Body of pancreas (tissue), 2 donors: Measurements from ENCODE around the gene ST8SIA6.

- PRO-cap, result no peak
- RAMPAGE, long total RNA, 2 experiments, result no peak in any of the 2 experiments
Observed at GRCh38 chr10:15238506-15238994, 70.1 kb upstream of the NMT2 start.

DNA sequence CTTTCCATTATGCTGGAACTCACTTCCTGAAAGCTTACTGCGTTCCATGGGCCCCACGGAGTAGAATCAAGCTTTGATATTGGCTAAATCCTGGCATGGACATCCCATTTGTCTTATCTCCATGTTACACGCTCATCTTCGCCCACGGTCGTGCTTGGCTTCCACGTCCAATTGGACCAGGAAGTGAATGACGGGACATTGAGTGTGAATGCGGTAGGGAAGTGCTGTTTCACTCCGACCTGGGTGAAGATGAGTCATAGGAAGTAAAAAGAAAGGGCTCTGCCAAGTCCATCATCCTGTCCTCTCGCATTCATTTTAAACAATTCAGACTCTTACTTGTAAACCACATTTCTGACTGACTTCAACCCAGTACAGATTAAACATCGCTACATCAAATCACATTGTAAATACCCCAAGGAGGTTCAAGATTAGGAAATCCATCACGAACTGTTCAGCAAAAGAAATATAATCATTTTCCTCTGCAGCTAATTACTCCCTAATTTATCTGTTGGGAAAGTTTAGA is 45.4 kb downstream of the FAM171A1 start:
- PRO-cap, result no peak
- RAMPAGE, long total RNA, 2 experiments, result no peak in any of the 2 experiments

DNA sequence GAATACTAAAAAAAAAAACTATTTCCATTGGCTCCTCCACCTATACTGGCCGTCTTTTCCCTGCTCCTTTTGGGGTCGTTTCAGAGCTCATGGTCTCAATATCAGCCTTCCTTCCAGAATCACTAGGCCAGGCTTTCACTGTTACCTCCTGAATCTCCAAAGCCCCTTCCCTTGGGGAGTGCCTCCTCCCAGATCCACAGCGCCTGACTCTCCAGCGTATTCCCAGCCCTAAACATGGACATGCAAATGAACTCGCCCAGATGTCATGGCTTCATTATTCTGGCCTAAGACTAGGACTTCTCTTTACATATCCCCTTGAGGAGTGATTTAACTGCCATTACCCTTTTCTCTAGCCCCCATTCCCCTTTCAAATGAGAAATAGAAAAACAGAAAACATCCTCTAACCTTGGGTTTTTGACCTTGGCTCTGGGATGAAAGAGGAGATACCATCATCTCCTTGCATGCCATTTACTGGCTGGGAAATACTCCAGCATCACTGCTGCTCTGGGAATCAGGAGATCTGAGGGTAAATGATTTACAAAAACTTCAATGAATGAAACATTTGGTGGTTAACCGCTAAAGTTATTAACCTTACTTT is 37.1 kb downstream of the FAM171A1 start:
- PRO-cap, result no peak
- RAMPAGE, long total RNA, 2 experiments, result no peak in any of the 2 experiments

DNA sequence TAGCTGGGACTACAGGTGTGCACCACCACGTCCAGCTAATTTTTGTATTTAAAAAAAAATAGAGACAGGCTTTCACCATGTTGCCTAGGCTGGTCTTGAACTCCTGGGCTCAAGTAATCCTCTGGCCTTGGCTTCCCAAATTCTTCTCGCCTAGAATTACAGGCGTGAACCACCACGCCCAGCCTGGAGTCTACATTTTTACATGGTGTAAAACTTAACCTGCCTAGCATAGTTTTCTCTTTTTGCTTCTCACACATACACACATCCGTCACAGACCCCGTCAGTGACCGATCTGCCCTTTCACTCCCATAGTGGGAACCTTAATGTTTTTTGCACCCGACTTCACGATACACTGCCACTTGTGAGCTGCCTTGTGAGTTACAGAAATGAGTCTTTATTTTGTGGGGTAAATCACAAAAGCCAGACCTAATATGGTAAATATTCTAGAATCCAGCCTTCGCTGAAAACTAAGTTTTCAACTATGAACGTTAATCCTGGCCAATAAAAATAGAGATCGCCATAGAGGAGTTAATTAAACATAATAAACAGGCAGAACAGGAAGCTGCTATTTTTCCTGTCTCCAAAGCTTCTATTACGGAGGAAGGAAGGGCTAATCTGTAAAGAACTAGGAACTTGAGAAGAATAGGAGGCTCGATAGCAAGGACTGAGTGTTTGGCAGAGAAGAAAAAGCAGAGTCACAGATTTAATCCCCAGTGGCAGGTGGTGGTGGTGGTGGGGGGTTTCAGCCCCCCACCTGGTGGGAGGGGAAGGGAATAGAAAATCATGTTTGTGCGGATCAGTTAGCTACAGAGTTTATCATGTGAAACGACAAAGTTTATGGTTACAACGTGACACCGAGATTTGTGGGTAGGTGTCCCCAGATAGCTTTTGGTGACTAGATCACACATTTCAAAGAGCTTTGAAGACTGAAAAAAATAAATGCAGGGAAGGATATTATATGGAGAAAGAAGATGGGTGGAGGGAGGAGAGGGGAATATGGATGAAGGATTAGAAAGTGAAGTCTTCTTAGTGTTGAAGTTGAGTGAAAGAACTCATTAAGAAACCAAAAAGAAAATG is 14.7 kb upstream of the FAM171A1 start:
- PRO-cap, result no peak
- RAMPAGE, long total RNA, 2 experiments, result no peak in any of the 2 experiments

GRCh38 chr10:15439151-15440123 is 68.3 kb upstream of the FAM171A1 start:
- PRO-cap, result bidirectional peak, plus-strand start at chr10:15439800, minus-strand start at chr10:15439664
- RAMPAGE, long total RNA, 2 experiments, result no peak in any of the 2 experiments

DNA sequence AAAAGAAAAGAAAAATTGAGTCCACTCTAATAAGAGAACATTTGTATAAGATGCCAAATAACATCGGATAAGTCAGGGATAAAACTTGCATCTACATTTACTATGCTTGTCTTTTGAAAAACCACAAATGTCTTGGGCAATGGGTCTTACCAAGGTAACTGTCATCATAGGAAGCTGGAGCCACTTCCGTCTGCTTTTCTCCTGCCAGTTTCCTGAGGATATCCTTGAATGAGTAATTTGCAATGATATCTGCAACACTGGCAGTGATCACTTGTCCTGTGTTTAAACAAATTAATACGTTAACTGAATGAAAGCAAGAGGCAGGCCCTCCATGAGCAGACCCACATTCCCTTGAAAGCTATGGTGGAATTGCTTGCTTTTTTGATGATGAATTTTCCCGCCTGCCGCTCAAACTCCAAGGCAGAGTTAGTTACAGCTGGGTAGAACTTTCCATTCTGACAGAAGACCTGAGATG is 47.2 kb downstream of the ITGA8 start:
- PRO-cap, result no peak
- RAMPAGE, long total RNA, 2 experiments, result no peak in any of the 2 experiments

GRCh38 chr10:16788177-16788657 is 29.0 kb downstream of the RSU1 start:
- PRO-cap, result no peak
- RAMPAGE, long total RNA, 2 experiments, result no peak in any of the 2 experiments

DNA sequence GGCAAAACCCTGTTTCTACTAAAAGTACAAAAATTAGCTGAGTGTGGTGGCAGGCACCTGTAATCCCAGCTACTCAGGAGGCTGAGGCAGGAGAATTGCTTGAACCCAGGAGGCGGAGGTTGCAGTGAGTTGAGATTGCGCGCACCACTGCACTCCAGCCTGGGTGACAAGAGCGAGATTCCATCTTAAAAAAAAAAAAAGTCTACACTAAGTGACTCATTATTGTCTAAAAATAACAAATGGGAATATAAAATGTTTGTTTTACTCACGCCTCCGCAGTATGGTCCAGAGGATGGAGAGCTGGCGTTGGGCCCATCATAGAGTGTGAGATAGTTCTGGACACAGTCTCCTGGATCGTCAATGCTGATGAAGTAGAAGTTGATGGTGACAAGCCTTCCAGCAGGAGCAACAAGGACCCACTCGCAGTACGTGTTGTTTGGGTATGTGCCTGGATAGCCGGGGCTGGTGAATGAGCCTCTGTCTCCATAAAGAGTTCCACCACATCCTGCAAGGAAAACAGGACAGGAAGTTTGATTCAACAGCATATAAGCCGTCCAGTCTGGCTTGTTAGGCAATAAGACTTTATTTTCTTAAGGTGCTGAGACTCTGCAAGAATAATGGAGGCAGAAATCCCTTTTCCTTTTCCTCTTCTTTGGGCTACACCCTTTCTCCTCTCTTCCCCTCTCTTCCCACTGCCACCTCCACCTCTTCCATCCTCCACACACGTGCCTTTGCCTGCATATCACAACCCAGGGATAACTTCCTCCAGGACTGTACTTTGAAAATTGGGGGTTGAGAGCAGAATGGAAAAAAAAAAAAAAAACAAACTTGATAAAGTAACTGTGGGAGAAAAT is 11.5 kb upstream of the RSU1 start:
- PRO-cap, result no peak
- RAMPAGE, long total RNA, 2 experiments, result no peak in any of the 2 experiments

DNA sequence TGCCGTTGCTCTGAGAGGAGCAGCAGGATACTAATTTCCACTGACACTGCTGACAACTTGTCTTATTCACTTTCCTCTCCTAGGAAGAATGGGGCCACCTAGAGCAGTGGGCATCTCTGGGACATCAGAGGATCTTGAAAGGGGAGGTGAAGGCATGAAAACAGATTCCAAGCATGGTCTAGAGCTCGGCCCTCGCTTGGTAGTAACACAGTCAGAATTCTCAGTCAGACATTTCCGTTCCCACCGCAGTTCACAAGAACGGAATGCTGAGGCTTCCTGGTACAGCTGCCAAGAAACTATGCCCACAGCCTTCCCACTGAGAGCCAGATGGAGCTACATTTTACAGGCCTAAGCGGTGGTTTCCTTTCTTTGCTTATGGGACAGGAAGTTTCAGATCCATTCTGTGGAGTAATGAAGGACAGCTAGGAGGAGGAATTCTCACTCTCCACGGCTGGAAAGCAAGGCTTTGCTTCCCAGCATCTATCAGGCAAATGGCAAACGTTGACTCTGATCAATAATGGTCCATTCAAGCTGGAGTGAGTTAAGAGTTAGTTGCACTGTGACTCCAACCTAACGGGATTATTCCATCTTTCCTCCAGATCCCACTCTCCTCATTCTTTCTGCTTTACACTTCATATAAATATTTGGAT is 15.5 kb upstream of the RSU1 start:
- PRO-cap, result bidirectional peak, plus-strand start at position 316 of the sequence, minus-strand start at position 222 of the sequence
- RAMPAGE, long total RNA, 2 experiments, result no peak in any of the 2 experiments

DNA sequence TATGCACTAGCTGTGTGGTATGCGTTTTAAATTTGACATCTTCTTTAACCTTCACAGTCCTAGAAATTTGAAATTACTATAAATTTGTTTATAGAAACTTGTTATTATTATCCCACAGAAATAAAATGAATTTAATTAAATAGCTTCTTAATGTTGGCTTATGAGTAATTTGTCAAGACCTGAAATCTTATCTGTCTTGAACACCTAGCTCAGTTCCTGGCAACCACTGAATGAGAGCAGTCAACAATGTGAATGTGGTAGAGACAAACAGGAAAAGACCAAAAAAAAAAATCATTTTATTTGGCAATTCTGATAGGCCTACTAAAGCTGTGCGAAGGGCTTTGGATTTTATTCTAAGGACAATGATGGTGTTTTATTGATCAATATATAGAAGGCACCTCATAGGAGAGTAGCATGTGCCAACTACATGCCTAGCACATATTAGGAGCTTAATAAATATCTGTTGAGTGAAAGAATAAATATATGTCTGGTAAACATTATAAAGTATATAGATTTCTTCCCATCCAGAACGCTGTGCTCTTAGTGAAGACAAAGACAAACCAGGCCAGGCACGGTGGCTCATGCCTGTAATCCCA is 127.8 kb upstream of the RSU1 start:
- PRO-cap, result no peak
- RAMPAGE, long total RNA, 2 experiments, result no peak in any of the 2 experiments

DNA sequence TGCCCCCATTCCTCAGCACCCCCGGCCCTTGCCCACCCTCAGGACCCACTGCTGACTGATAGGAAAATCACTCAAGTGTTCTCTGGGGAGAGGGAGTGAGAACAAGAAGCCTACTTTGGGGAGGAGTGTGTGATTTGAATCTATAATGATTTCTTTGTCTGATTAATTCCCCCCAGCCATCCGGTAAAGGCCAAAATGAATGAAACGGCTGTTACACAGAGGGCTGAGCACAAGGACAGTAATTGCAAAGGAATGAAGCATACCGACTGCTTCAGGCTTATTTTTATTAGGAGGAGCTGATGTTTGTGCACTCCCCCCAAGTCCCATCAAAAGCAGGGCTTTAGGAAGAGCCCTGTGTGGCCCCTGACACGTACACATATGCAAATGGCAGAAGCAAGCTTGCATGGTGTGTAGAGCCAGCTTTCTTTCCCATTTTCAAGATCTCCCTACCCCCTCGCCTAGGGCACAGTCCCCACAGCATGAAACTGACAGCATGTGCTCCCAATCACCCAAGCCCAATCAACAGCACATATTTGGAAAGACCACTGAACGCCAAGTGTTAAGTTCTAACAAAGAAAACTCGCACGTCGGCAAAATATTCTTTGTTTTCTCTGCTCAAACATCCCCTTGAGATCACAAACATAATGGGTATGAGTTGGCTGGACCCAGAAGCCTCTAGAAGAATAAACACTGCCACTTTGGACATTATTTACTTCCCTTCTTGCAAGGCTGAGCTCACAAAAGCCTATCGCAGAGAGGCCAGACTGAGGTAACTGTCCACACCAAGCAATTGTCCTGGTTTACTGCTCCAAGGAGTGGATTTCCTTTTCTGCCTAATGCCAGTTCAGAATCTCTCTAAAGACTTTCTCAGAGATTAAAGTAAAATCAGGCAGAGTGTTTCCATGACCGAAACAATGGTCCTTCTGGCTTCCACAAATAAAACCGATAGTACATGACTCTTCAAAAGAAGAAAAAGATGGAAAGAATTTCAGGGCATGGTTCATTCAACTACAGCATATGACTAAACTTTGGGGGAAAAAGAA is 143.0 kb downstream of the CUBN start:
- PRO-cap, result no peak
- RAMPAGE, long total RNA, 2 experiments, result no peak in any of the 2 experiments

DNA sequence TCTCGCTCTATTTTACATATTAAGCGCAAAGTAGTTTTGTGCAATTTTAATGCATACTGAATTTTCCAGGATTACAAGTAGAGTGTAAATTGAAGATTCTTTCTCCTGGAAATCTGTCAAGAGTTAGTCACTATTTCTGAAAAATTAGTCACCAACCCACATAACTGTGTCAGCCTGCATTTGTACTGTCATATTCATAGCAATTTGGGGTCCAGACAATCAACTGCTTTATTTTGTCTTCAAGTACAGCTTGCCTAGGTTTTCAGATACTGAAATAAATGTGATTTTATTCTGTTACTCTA is 55.2 kb downstream of the CUBN start:
- PRO-cap, result no peak
- RAMPAGE, long total RNA, 2 experiments, result no peak in any of the 2 experiments

GRCh38 chr10:17226622-17227921 is 969 bp upstream of the VIM start:
- PRO-cap, result no peak
- RAMPAGE, long total RNA, 2 experiments, result no peak in any of the 2 experiments

DNA sequence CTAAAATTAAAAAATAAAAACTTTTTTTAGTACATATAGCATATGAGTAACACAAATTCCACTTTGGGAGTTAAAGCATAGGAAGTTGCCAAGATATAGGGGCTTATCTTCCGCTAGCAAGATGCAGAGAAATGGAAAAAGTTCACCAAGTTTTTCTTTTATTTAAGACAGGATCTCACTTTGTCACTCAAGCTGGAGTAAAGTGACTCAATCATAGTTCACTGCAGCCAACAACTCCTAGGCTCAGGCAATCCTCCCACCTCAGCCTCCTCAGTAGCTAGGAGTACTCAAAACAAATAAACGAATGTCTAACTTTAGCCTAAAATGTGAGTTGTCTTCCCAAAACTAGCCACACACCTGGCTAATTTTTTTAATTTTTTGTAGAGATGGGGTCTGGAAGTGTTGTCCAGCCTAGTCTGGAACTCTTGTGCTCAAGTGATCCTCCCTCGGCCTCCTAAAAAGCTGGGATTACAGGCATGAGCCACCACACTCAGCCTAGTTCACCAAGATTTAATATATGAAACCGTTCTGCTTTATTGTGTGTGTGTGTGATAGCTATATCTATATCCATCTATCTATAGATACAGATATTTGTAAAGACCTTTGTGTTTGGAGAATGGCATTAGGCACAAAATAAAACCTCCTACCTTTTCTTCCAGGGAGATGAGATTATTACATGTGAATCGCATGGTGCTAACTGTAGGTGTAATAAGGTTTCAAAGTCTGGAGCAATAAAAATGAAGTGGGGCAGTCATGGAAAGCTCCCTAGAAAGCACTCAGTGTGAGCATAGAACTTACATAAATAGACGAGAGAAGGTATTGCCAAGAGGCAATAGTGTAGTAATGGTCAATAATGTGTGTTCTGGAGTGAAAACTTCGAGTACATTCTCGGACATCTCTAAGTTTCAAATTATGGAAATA is 10.1 kb downstream of the VIM start:
- PRO-cap, result no peak
- RAMPAGE, long total RNA, 2 experiments, result no peak in any of the 2 experiments

DNA sequence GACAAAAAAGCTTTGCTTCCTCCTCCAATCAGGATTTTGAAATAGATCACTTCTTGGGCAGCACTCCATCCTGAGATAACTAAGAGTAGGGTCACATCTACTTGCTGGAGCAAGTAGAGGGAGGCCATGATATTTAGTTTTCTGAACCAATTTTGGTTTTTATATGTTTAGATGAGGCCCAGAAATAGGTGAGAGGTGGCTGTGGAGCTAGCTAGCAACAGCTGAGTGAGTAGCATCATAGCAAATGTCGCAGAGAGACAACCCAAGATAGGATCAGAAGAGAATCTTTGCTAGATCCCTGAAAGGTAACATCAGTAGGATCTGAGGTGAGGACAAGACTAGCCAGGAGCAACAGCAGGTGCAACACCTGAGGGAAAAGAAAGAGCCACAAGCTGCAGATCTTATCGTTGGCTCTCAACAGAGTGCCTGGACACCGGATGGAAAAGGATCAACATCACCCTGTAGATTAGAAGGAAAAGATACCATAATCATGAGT is 4.5 kb downstream of the ST8SIA6 start:
- PRO-cap, result no peak
- RAMPAGE, long total RNA, 2 experiments, result no peak in any of the 2 experiments

DNA sequence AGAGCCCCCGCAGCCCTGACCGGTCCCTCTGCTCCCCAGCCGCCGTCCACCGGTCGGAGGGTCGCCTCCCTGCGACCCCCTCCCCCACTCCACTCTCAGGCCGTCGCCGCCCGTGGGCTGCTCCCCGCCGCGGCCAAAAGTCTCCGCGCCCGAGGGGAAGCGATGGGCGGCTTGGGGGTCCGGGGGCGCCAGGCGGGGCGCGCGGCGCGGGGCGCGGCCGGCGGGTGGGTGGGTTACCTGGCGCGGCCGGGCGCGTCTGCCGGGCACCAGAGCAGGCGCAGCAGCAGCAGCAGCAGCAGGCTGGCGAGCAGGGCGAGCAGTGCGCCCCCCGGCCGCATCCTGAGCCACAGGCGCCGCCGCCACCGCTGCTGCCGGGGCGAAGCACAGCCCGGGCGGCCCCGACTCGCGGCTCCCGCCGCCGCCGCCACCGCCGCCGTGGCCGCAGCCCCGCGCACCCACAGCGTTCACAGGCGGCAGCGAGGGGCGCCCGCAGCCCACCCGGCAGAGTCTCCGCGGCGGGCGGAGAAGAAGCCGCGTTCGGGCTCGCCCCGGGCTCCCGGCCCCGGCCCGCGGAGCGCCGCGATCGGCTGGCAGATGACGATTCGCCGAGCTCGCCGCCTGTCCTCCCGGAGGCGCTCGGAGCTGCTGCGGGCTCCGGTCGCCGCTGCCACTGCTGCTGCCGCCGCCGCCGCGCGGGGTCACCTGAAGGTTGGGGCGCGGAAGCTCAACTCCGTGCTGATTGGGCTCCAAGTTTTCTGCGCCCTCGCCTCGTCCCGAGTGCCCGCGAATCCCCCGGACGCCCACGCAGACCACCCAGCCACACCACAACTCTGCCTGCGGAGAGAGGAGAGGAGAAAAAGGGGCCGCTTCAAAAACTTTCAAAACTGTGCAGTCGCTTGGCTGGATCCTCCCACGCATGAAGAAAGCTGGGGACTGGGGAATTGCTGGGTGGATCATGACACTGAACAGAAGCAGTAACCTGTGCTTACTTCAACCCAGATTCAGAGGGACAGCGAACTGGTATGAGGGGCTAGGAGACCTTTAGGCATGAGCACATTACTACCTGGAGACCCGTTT is at the start of gene ST8SIA6:
TSS of gene ST8SIA6 (minus strand) at position 678 of the 1,077 bp plus-strand sequence.
- PRO-cap, result no peak
- RAMPAGE, long total RNA, 2 experiments, result no peak in any of the 2 experiments

DNA sequence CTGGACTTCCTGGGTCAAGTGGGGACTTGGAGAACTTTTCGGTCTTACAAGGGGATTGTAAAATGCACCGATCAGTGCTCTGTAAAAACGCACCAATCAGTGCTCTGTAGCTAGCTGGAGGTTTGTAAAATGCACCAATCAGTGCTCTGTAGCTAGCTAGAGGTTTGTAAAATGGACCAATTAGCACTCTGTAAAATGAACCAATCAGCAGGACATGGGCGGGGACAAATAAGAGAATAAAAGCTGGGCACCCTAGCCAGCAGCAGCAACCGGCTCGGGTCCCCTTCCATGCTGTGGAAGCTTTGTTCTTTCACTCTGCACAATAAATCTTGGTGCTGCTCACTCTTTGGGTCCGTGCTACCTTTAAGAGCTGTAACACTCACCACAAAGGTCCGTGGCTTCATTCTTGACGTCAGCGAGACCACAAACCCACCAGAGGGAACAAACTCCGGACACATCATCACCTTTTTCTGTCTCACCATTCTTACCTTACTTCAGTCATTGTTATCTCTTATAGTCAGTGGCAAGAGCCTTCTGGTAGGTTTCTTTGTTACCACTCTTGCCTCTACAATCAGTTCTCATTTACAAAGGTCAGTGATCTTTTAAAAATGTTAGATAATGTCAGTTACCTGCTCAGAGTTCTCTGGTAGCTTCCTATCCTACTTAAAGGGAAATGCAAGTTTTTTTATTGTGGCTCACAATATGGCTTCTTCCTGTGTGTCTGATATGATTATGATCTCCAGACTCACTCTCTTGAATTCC is 4.4 kb downstream of the STAM start:
- PRO-cap, result no peak
- RAMPAGE, long total RNA, 2 experiments, result no peak in any of the 2 experiments

DNA sequence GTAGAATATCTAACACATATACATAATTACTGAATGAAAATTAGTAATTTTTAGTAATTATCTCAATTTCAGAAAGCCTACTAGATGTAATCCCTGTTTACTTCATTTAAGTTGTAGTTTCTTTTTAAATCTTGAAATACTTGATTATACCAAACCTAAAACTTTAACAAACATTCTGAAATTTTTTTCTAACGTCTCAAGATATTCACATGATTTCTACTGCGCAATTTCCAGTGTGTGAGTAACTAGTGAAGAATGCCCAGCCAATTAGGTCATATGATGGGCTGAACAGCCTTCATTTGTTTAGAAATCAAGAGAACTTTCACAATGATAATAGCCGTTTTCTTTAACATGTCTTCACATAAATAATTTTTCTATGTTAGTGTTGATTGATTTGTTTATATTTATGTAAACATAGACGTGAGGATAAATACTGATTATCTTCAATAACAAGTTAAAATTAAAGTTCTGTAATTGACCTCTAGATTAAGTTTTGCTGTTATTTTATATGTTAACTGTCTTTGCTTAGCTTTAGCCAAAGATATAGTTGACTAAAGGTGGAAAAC is 21.8 kb downstream of the STAM start:
- PRO-cap, result no peak
- RAMPAGE, long total RNA, 2 experiments, result no peak in any of the 2 experiments

DNA sequence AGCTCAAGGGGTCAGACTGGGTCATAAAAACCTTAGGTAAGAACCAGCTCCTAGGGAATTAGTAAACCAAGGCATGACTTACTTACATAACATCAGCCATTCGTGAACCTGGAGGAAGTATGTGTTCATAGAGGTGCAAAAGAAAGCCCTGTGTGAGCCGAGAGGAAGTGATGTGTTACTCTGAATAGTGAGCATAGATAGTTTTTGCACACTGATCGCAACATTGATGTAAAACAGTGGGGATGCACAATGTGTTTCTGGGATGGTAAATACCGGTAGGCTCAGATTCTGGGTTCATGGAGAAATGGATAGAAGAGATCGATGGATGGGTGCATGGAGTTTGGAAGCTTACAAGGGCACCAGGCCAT is 22.4 kb downstream of the CACNB2 start:
- PRO-cap, result no peak
- RAMPAGE, long total RNA, 2 experiments, result start-site peak on the plus strand in 1 of 2 experiments, centred at position 172 of the sequence, 18 reads per replicate

DNA sequence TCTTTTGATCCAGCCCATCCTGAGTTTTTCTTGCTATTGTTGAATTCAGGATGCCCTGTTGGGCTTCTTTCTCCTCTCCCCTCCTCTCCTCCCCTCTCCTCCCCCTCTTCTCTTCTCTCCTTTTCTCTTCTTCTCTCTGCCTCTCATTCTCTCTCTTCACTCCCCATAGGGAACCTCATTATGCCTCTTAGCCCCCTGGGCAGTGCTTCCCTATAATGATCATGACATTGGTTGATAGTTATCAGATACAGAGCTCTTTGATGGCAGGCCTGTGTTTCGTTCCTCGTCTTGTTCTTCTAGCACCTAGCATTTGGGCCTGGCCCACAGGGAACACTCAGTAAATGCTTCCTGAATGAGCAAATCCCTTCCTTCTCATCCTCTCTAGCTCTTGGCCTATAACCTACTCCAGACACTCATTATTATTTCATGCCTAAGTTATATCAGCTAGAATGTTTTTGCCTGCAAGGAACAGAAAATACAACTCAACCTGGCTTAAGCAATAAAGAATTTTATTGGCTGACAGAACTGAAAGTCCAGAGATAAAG is 56.7 kb downstream of the CACNB2 start:
- PRO-cap, result no peak
- RAMPAGE, long total RNA, 2 experiments, result no peak in any of the 2 experiments